Testis (tissue), 5 donors: ENCODE data around the genes PABPC5, SYTL4 and ARMCX5.

DNA sequence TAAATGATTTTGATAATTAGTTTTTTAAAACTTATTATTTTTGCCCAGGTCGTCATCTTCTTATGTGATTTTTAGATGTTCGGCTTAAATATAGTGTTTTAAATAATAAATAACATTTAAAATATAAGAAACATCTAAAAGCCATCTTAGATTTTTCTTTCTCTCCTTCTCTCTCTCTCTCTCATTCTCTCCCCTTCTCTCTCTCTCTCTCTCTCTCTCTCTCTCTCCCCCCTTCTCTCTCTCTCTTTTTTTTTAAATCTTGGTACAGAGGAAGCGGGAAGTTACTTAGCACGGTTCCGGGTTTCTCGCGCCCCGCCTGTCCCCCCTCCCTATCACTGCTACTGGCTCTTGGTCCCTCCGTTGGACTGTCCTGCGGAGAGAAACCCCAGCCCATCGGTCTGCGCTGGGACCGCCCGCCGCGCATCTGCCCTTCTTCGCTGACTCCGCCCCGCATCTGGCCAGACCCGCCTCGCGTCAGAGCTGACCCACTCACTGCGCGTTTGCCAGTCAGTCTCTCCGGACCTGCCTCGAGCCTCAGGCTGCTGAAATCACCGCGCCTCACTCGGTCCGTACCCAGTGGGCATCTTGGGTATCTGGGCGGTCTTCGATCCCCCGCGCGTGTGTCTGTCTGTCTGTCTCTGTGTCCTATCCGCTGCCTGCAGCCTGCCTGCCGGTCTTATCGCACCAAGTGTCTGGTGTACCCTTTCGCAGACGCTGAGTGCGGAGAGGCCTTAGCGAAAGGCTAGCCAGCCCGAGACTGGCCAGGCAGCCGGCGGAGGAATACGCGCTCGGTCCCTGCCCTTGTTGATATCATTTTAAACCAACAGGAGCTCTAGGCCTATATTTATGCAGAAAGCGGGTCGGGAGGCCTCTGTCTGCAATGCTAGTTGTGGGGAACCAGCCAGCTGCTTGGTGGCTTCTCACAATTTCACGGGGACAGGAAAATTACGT lies at the start of gene PABPC5:
TSS of gene PABPC5 (plus strand) at position 510 of the 951 bp plus-strand sequence.
- PRO-cap, 3 experiments = peak in 3 of 3 experiments; most common plus-strand start position 510 of the sequence (in 3); most common minus-strand start position 367 of the sequence (in 2)
- RAMPAGE, long total RNA, 2 experiments = start-site peak on the plus strand in 2 of 2 experiments, centred at positions 473 to 488 of the sequence, 47 to 69 reads per replicate; start-site peak on the minus strand in 2 of 2 experiments, centred at positions 645 to 663 of the sequence, 40 to 52 reads per replicate
- RRBS = 3% methylated on average over 4 of the region's 52 CpGs

DNA sequence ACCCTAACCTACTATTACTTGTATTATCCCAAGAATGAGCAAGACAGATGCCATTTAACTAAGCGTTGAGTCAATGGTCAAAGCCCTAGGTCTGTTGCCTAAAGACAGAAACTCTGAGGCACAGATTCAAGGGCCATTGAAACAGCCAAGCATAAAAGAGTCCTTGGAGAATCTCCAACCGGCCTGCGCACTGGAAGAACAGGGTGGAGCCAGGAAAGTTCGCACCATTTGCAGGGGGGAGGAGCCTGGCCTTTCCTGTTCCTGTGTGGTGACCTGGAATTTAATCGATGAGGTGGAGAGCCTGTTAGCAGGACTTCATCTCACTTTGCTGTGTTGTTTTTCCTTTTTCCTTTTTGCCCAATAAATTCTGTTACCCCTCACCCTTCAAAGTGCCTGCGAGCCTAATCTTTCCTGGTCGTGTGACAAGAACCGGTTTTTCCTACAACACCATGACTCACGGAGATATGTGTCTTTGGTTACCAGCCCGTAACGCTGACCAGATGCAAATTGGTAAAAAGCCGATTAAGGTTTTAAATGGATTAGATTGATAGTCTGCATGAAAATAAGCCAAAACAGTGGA lies 146.3 kb upstream of the DIAPH2 start:
- PRO-cap, 3 experiments = peak in 1 of 3 experiments; most common plus-strand start position 283 of the sequence (in 1)
- RAMPAGE, long total RNA, 2 experiments = no peak in any of the 2 experiments
- RRBS = no CpG with 5 or more reads among the region's 12 CpGs

- PRO-cap, 3 experiments = no peak in any of the 3 experiments
- RAMPAGE, long total RNA, 2 experiments = no peak in any of the 2 experiments
- RRBS = no CpG with 5 or more reads among the region's 2 CpGs
Measured at GRCh38 chrX:97201346-97201839, 317.7 kb downstream of the RPA4 start.

- PRO-cap, 3 experiments = no peak in any of the 3 experiments
- RAMPAGE, long total RNA, 2 experiments = no peak in any of the 2 experiments
- RRBS = no CpG with 5 or more reads among the region's 12 CpGs
Measured at GRCh38 chrX:97261698-97262932, 378.4 kb downstream of the RPA4 start.

DNA sequence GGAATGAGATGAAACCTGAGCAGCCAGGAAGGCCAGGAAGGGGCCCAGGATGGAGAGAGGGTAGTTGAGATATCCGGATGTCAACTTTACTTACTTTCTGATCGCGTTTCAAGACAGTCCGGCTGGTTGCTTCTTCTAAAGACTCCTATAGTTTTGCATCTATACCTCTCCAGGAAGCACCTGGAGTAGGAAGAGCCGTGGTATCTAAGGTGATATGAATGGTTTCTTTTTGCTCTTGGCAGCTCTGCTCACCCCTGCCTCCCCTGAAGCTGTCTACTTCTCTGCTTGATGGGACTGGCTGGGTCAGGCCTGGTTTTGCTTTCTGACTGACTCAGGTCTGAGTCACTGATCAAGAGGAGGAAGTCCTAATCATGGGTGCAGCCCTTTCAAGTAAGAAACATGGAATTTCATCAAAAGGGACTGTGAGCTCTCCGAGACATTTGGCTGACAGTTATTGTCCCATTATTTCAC lies 733.3 kb downstream of the RPA4 start:
- PRO-cap, 3 experiments = no peak in any of the 3 experiments
- RAMPAGE, long total RNA, 2 experiments = no peak in any of the 2 experiments
- RRBS = no CpG with 5 or more reads among the region's 6 CpGs

DNA sequence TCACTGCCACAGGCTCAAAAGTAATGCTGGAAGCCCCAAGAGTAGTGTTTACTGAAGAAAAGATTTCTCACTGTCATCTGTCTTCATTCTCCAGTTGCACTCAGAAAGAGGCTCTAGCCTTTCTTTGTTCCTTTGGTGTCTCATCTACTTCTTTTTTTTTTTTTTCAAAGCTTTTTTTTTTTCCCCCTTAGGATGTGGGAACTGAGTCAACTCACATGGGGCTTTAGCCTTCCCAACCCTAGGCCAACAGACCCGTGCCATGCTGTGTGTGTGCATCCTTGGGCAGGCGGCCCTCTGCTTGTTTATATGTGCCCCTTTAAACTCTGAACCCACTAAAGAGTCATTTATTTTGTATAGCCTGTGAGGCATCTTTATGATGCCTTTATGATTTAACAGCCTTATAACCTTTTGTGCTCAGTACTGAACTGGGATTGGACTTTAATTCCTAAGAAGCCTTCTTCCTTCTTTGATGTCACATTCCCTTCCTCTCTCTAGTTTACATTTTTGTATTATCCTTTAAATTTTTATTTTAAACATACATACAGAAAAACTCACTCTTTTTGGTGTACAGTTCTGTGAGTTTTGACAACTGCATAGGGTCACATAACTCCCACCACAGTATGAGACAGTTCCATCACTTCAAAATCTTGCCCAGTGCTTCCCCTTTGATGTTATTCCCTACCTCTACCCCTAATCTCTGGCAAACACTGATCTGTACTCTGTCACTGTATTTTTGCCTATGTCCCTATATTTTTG lies 15.8 kb downstream of the SRPX2 start:
- PRO-cap, 3 experiments = no peak in any of the 3 experiments
- RAMPAGE, long total RNA, 2 experiments = no peak in any of the 2 experiments
- RRBS = no CpG with 5 or more reads among the region's 2 CpGs

- PRO-cap, 3 experiments = peak in 3 of 3 experiments; most common minus-strand start chrX:100732120 (in 3)
- RAMPAGE, long total RNA, 2 experiments = start-site peak on the minus strand in 2 of 2 experiments, at chrX:100732085-100732128 at its widest, 944 to 1,106 reads per replicate
- RRBS = 2% methylated on average over 8 of the region's 18 CpGs
Measured at GRCh38 chrX:100732024-100732601, at the start of gene SYTL4. TSS of gene SYTL4 (minus strand) at chrX:100732121.

DNA sequence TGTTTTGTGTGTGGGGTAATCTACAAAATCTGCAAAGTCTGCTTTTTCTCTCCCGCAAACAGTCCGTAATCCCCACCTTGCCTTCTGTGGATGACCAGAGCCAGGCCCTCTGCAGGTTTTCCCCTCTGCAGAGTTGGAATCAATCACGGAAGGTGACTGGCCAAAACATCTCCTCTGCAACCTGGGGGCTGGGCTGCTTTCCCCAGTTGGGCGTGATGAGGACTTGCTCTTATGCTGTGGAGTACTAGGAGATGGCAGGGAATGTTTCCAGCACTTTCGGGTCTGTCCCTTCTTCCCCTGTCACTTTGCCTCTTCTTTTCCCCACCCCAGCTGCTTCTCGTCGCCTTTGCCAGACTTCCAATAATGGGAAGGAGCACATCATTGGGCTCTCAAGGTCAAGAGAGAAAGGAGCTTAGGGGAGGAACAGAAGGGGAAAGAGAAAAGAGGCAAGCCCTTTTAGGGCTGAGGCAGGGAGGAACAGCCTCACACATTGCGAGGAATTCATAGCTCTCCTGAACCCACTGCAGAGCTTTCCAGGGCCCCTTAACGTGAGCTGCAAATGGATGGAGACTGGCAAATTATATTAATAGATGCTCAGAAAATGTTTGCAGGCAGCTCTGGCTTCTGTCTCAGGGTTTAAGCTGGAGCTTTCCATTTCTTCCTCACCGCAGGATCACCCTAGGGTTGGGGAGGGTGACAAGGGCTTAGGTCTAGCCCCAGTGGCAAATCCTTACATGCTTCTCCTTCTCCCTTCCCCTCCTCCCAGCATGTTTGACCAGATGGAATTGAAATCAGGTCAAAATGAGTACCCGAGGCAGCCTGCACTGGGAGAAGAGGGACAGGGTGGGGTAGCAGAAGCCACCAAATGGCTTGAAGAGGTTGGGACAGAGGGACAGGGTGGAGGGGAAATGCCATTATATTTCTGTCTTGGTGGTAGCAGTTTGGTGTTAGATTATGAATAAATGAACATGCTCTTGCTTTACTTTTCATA lies 1.4 kb downstream of the TMEM35A start:
- PRO-cap, 3 experiments = no peak in any of the 3 experiments
- RAMPAGE, long total RNA, 2 experiments = no peak in any of the 2 experiments
- RRBS = no CpG with 5 or more reads among the region's 11 CpGs

- PRO-cap, 3 experiments = no peak in any of the 3 experiments
- RAMPAGE, long total RNA, 2 experiments = no peak in any of the 2 experiments
- RRBS = no CpG with 5 or more reads among the region's 6 CpGs
Measured at GRCh38 chrX:101093380-101093809, 4.6 kb upstream of the CENPI start.

- PRO-cap, 3 experiments = no peak in any of the 3 experiments
- RAMPAGE, long total RNA, 2 experiments = no peak in any of the 2 experiments
- RRBS = no CpG with 5 or more reads among the region's 7 CpGs
Measured at GRCh38 chrX:101930972-101931455, 813 bp downstream of the ZMAT1 start.

GRCh38 chrX:102121072-102121364 lies 4.5 kb upstream of the TCEAL2 start:
- PRO-cap, 3 experiments = peak in 1 of 3 experiments; most common plus-strand start chrX:102121253 (in 1)
- RAMPAGE, long total RNA, 2 experiments = no peak in any of the 2 experiments

DNA sequence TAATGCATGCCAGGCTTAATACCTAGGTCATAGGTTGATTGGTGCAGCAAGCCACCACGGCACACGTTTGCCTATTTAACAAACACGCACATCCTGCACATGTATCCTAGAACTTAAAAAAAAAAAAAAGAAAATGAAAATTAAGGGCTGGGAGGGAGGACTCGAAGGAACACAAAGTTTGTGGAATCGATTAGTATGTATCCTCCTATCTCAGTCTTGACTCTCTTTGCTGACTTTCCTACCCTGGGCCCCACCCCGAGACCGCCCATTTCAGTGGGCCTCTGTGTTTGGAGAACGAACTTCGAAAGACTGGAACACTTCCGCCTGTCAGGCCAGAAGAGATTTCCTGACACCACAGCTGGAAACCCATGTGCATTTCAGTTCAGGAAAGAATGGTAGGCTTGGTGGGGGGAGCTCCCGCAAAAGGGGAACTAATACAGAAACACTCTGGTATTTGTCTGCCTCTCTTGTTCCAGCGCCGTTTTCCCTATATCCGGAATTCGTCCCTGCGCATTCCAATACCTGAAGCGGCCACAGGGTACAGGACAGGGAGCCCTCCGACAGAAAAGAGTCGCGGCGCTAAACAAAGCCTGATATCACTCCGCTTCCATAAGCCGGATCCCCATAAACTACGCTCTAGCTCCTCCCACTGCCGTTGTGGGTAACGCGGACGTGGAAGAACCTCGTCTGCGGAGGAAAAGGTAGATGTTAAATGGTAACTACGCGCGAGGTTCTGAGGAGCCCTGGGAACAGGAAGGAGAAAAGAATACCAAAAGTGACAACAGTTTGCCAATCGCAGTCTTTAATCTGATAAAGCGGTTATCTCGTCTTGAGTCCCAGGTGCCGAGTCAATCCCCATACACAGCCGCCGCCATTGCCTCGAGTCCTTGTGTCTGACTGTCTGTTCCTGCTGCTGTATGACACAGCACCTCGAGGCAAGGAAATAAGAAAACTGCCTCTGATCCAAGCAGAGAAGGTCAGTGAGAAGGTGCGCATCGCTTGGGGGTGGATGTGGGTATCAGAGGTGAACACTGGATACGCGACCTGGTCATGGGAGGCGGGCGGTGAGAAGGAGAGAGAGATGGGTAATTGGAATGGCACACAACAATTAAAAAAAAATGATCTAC lies at the start of gene ARMCX5:
TSS of gene ARMCX5 (plus strand) at position 644 of the 1,127 bp plus-strand sequence.
- PRO-cap, 3 experiments = peak in 3 of 3 experiments; most common plus-strand start position 655 of the sequence (in 3); most common minus-strand start position 311 of the sequence (in 3)
- RAMPAGE, long total RNA, 2 experiments = start-site peak on the plus strand in 2 of 2 experiments, centred at positions 654 to 675 of the sequence, 130 to 451 reads per replicate
- RRBS = 0% methylated on average over 4 of the region's 47 CpGs

DNA sequence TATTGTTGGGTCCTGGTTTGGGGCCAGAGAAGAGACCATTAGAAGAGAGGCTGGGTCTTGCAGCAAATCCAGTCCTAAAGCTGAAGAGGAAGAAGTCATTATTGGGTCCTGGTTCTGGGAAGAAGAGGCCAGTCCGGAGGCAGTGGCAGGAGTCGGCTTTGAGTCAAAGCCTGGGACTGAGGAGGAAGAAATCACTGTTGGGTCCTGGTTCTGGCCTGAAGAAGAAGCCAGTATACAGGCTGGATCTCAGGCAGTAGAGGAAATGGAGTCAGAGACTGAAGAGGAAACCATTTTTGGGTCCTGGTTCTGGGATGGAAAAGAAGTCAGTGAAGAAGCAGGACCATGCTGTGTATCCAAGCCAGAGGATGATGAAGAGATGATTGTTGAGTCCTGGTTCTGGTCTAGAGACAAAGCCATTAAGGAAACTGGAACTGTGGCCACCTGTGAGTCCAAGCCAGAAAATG lies 5.1 kb downstream of the GPRASP1 start:
- PRO-cap, 3 experiments = no peak in any of the 3 experiments
- RAMPAGE, long total RNA, 2 experiments = no peak in any of the 2 experiments
- RRBS = no CpG with 5 or more reads among the region's 2 CpGs

- PRO-cap, 3 experiments = peak in 3 of 3 experiments; most common plus-strand start chrX:102712897 (in 3); most common minus-strand start chrX:102712790 (in 3)
- RAMPAGE, long total RNA, 2 experiments = start-site peak on the plus strand in 2 of 2 experiments, at chrX:102712845-102712895 at its widest, 22 to 32 reads per replicate
- RRBS = 1% methylated on average over 14 of the region's 58 CpGs
Measured at GRCh38 chrX:102712599-102713387, 545 bp downstream of the GPRASP2 start.

- PRO-cap, 3 experiments = peak in 3 of 3 experiments; most common minus-strand start chrX:102713467 (in 3)
- RAMPAGE, long total RNA, 2 experiments = no peak in any of the 2 experiments
- RRBS = no CpG with 5 or more reads among the region's 10 CpGs
Measured at GRCh38 chrX:102713388-102714036, 1.3 kb downstream of the GPRASP2 start.

- PRO-cap, 3 experiments = no peak in any of the 3 experiments
- RAMPAGE, long total RNA, 2 experiments = start-site peak on the plus strand in 1 of 2 experiments, at chrX:102815287-102815753 at its widest, 22 reads per replicate
- RRBS = no CpG with 5 or more reads among the region's 7 CpGs
Measured at GRCh38 chrX:102815087-102815846, 94.7 kb downstream of the GPRASP3 start.

- PRO-cap, 3 experiments = no peak in any of the 3 experiments
- RAMPAGE, long total RNA, 2 experiments = no peak in any of the 2 experiments
- RRBS = no CpG with 5 or more reads among the region's 3 CpGs
Measured at GRCh38 chrX:102914862-102915518, 22.1 kb upstream of the RAB40AL start.

- PRO-cap, 3 experiments = peak in 2 of 3 experiments; most common plus-strand start chrX:103276175 (in 1); most common minus-strand start chrX:103276242 (in 1)
- RAMPAGE, long total RNA, 2 experiments = no peak in any of the 2 experiments
- RRBS = no CpG with 5 or more reads among the region's 20 CpGs
Measured at GRCh38 chrX:103275941-103276388, 585 bp downstream of the TCEAL5 start.

DNA sequence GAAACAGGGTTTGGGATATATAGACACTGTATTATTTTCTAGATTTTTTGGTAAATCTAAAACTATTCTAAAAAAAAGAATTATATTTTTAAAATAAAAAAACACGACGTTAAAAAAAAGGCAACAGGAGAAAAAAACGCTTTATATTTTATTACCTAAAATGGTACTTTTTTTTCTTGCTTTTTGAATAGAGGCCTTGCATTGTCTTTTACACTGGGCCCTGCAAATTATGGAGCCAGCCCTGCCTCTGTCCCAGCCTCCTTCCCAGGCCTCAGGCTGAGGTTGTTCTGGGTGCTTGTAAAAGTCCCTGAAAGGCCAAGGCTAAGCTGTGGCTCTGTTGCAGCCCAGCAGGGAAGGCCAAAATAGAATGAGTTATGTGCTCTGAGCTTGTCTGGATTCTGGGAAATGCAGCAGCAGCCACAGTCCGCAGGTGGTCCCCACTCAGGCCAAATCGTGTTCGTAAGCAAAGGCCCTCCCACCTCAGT lies 4.8 kb upstream of the TCEAL1 start:
- PRO-cap, 3 experiments = peak in 2 of 3 experiments; most common plus-strand start position 422 of the sequence (in 2); most common minus-strand start position 263 of the sequence (in 2)
- RAMPAGE, long total RNA, 2 experiments = no peak in any of the 2 experiments
- RRBS = no CpG with 5 or more reads among the region's 6 CpGs

- PRO-cap, 3 experiments = peak in 1 of 3 experiments; most common minus-strand start chrX:103631282 (in 1)
- RAMPAGE, long total RNA, 2 experiments = no peak in any of the 2 experiments
- RRBS = no CpG with 5 or more reads among the region's 4 CpGs
Measured at GRCh38 chrX:103631062-103631482, 2.3 kb downstream of the TCEAL1 start.